Placental pericyte (primary cell): ENCODE measurements around a stretch of chr21.

DNA sequence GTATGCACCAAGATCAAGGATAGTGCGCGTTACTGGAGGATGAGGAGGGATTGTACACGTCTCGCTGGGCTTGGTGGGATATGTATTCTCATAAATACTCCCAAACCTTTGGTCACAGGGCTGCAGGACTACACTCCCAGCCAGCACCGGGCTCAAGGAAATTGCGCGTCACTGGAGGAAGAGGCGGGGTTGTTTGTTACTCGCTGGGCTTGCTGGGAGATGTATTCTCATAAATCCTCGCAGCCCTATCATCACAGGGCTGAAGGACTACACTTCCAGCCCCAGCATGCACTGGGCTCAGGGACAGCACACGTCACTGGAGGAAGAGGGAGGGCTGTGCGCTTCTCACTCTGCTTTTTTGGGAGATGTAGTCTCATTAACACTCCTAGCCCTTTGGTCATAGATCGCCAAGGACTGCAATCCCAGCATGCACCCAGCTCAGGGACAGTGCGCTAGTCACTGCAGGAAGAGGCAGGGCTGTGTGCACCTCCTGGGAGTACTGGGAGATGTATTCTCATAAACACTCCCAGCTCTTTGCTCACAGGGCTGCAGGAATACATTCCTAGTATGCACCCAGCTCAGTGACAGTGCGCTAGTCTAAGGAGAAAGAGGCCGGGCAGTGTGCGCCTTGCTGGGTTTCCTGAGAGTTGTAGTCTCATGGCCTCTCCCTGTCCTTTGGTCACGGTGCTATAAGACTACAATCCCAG is 4151.4 kb upstream of the TPTE start:
- CAGE, long polyA plus RNA: no peak

DNA sequence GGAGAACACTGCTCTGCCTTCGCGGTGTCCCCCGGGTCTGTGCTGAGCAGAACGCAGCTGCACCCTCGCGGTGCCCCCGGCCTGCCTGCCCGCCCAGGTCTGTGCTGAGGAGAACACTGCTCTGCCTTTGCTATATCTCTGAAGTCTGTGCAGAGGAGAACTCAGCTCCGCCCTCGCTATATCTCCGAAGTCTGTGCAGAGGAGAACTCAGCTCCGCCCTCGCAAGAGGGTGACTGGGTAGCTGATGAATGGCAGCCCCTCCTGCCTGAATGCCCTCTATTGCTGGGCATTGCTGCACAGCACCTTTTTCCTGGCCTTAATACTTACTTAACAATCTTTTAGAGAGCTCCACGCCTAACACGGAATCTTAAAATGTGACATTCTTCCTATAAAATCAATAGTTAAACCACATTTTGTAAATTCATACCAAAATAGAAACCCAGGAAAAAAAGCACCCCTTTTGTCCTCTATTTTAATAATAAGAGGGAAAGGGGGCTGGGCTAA is 249.3 kb upstream of the POTED start:
- CAGE, long polyA plus RNA: no peak

GRCh38 chr21:13979591-13980375 is 231.0 kb downstream of the LIPI start:
- CAGE, long polyA plus RNA: no peak

DNA sequence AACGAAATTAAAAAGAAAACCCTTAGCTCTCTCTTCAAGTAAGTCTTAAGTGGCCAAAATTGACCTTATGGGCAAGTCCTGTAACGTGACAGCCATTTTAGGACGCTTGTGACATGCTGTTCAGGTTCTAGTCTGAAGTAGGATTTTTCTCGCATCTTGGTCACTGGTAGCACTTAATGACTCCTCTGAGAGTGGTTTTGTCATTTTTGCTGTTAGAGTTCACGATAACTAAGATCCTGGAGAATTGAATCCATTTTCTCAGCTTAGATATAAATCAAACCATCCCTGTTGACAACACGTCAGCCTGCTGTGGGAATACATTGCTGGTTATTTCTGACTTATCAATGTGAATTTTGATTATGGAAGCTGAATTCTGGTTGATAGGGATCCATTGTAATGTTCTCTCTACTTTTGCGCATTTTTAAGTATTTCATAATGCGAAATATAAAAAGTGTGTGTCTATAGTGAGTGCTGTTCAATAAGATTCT is 1.0 kb upstream of the HSPA13 start:
- CAGE, long polyA plus RNA: no peak

DNA sequence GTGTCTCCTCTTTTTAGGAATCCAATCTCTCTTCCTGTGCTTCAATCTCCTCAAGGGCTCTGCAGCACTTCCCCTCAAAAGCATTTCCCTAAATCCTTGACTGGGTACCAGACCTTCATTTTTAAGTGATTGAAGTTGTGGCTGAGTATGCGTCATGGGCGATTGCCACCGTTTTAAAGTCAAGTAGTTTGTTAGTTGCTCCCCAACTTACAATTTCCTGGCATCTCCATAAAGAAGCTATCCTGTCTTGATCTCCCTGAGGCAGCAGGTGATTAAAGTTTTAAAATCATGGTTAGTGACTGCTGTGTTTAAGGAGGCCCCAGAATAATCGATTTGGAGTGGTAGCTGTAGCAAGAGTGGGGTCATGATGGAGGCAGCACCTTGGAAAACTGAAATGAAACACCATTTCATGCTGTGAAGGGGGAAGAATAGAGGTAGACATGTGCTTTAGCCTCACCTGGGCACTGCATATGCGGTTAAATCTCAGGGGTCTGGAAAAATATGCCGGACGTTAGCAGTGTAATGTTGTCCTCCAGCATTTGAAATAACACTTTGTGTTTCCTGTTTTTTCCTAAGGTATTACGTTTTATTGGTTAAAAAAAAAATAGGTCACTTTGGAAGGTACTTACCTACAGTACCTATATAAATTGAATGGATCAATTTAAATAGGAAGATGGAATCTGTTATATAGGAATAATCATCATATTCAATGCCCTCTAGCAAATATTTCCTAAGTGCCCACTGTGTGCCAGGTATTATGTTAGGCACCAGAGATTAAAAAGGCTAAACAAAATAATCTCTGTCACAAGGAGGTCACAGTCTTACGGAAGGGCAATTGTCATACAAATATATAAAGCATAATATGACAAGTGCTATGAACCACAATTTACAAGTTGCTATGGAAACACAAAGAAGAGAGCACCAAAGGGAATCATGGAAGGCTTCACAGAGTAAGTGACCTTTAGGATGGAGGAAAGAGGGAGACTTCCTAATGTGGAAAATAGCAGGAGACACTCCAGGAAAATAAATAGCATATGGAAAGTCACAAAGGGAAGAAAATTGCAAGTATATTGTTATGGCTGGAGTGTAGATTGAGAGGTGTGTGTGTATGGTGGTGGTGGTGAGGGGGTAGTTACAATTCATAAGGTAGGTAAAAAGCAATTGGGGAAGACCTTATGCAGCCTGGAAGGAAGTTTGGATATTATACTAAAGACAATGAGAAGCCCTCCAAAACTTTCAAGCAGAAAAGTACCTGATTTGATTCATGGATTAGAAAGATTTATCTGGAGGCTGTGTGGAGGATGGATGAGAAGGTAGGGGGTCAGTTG is 62.2 kb downstream of the SAMSN1 start:
- CAGE, long polyA plus RNA: no peak

GRCh38 chr21:14511950-14512932 is 33.9 kb downstream of the SAMSN1 start:
- CAGE, long polyA plus RNA: no peak

GRCh38 chr21:14541658-14542395 is 4.3 kb downstream of the SAMSN1 start:
- CAGE, long polyA plus RNA: no peak

GRCh38 chr21:14676057-14676599 is 130.0 kb upstream of the SAMSN1 start:
- CAGE, long polyA plus RNA: no peak

GRCh38 chr21:14687215-14687659 is 141.1 kb upstream of the SAMSN1 start:
- CAGE, long polyA plus RNA: no peak

- CAGE, long polyA plus RNA: no peak
These were observed 98.7 kb downstream of the NRIP1 start for GRCh38 chr21:14965706-14966854.

GRCh38 chr21:14996178-14996831 is 68.5 kb downstream of the NRIP1 start:
- CAGE, long polyA plus RNA: no peak

DNA sequence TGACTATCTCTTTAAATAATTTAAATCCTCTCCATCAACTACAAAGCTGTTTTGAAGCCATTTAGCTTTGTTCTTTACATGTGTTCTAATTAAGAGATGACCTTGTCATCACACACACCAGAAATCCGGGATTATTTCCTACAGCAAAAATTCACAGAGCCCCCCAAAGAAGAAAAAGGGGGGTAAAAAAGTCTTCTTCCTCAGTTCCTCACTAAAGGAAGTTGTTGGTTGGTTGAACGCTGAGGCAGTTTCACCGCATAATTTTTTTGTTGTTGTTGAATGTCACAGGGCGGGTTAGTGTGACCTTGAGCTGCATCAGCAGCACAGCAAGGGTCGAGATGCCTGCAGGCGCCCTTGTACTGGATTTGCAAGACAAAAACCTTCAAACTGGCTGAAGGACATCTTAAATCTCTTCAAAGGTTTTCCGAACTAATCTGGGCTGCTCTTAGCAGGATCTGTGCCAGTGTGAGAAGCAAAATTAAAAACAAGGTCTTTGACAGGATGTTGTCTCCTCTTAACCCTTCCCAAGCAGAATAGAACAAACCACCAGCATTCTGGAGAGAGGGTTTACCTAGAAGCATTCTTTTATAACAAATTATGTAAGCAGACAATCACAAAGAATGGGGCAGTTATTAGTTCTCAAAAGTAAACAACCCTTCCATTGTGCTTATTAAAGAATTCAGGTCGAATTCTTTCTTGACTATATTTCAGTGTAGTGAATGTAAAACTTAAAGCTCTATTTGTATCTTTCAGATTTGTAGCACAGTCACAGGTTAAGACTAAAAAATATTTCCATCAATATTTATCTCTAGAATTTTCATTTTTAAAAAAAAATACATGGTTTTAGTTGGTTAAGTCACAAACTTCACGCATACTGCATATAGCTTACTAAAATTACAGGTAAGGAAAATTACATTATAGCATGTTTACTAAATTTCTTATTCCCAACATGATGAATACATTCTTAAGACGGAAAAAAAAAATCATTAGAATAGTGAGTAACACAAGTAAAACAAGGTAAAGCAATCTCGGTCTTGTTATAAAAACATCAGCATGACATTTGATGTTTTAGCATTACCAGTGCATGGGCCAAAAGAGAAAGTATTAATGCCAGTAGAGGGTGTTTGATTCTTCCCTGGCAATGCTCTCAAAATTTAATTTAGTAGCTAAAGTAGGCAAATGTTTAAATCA is 59.2 kb downstream of the NRIP1 start:
- CAGE, long polyA plus RNA: no peak

- CAGE, long polyA plus RNA: no peak
These were observed 13.8 kb downstream of the NRIP1 start for GRCh38 chr21:15050943-15051457.

DNA sequence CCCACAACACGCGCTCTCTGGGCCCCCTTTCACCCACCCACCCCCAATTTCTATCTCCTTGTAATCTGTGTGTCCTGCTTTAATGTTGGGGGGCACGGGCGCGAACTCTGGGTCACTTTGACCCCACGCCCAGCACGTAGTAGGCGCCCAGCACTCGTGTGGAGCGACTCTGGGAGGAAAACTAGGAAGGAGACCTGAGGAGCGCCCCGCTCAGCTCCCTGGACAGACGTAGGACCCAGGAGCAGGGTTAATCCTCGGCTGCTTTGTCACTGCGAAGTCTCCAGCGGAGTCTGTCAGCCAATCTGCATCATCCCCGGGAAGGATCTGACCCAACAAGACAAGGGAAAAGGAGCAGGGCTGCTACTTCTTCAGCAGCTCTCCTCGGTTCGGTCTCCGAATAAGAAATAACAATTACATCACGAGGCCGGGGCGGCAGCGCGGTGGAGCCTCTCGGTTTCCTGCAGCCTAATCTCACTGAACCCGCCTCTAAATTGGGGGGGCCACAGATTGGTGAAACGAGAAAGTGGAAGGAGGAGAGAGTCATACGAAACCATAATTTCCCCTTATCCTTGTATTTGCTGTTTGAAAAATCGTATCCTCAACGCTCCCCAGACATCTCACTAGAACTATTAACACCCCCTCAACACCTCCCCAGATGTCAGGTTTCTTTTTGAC is 868 bp upstream of the NRIP1 start:
- CAGE, long polyA plus RNA: no peak

DNA sequence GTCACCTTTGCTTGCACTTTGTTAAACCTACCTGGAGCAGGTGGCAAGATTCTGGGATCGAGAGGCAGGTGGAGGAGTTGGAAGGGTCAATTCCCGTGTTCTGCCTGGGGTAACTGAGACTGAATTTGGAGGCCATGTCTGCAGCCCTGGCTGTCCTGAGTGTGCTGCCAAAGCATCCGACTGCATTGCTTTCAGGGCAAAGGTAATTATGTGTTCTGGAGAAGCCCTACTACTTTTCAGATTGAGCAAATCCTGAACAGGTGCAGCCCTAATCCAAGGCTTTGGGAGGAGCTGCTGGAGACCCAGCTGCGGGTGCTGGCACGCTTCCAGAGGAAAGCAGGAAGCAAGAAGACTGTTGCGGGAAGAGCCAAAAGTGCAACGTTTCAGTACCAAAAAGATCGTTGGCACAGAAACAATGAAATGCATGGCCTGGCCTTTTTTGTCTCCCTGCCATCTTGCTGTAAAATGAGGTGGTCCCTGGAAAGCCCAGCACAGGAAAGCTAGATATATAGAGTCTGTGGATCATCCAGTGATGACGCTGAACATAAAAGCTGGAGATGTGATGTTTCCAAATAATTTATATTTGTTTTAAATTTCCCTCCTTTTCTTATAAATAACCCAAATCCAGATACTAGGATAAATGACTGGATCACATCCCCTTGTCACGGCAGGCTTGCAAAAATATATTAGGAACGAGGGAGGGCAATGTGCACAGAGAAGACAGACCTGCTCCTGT is 73.8 kb upstream of the NRIP1 start:
- CAGE, long polyA plus RNA: no peak

GRCh38 chr21:15219732-15220162 is 154.9 kb upstream of the NRIP1 start:
- CAGE, long polyA plus RNA: no peak

DNA sequence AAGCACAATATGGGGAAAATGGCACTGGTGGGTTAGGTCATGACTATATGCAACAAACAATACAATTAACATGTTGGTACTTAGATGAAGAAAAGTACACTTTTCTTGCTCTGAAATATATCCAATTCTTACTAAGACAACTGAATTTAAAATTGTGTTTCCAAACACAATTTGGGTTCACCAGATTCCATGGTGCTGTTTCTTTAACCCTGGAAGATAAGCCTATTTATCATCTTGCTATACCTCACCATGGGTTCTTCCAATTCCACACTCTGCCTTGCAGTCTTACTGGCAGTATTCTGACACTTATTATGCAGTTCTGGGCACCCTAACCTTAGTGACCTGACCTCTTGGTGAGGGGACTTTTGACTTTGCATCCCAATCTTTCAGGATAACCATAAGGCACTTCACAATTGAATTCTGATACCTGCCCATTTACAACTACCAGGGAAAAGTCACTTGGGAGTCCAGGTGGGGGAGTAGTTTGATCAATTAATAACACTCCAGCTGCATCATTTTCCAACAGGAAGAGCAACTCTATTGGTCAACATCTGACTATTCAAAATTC is 177.1 kb upstream of the NRIP1 start:
- CAGE, long polyA plus RNA: no peak

- CAGE, long polyA plus RNA: no peak
These were observed 2.4 kb downstream of the USP25 start for GRCh38 chr21:15732191-15732632.

DNA sequence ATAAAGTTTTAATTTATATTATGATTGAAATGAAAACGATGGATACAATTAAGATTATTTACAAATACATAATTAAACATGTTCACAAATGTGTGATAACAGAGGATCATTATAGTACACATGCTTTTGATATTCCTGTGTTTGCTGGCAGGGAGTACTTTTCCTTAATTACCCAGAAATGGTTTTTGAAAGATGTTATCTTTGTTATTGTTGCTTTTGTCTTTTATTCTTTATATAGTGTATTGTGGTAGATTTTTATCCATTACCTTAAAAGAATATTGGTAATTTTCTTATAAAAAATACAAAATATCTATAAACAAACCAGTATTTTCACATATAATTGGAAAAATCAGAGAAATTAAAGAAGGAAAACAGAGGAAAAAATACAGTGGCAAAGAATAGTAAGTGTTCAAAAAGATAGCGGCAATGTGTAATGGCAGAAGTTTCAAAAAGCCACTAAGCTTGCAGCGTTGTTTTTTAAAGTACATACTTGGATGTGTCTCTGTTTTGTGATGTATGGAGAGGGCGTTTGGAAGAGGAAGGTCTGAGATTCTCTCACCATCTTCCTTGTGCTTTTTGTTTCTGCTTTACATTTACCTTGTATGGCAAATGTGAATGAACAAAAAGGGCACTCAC is 75.8 kb downstream of the USP25 start:
- CAGE, long polyA plus RNA: no peak

GRCh38 chr21:15806076-15806804 is 76.5 kb downstream of the USP25 start:
- CAGE, long polyA plus RNA: no peak